A549 (cell line): Measurements from ENCODE around the genes SGSM1, ASPHD2, HPS4 and CRYBB1.

DNA sequence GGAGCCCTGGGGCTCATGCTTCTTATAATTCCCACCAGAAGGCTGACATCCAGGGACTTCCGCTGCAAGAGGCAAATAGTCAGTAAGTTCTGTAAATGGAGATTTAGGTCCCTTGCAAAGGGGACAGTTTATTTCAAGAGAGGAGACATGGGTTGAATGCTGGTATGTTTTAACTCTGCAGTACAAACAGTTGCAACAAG is 73.8 kb downstream of the PIWIL3 start:
- PRO-cap: no peak
CAGE:
- cytosol, long polyA plus RNA: no peak
- long polyA plus RNA: no peak
- nucleus, long polyA plus RNA: no peak

- PRO-cap: bidirectional peak, plus-strand start at chr22:24806250, minus-strand start at chr22:24806122
CAGE:
- cytosol, long polyA plus RNA: no peak
- long polyA plus RNA: no peak
- nucleus, long polyA plus RNA: no peak
Measured at GRCh38 chr22:24805767-24806551, at the start of gene SGSM1. TSS of gene SGSM1 (plus strand) at chr22:24806211.

DNA sequence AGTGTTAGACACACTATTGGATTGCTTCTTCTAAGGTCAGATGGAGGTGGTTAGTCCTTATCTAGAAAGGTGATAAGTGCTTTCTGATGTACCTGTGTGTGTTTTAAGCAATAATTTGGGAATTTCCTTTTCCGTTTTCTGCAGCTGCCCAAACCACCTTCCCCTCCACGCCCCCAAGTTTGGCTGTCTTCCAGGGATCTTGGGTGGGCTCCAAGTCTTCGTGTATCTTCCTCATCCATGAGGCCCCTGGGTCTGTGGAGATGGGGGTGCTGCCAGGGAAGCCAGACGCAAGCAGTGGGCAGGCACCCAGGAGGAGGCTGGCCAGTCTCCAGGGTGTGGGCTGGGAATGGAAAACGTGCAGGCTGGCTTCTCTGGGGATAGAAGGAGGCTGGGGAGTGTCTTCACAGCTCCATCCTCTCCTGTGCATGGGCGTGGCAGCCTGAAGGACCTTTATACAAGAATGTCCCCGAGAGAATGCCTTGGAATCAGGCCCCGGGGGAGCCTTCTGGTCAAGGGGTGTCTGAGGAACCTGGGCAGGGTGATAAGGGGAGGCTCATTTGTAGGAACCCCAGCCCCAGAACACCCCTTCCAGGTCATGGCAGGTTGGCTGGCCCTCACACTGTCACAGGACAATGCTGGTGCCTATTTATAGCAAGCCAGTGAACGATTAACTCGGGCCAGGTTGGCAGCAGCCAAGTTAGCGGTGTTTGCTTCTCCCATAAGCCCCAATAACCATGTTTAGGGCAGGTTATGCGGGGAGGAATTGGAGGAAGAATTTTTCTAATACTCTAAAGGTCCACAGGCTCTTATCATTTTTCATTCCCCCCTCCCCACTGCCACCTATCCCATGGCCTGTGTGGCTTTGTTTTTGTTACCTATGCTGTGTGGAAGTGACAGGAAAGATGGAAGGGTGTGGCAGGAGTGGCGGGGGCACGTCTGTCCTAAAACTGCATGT is 14.0 kb downstream of the SGSM1 start:
- PRO-cap: no peak
CAGE:
- cytosol, long polyA plus RNA: no peak
- long polyA plus RNA: no peak
- nucleus, long polyA plus RNA: no peak

DNA sequence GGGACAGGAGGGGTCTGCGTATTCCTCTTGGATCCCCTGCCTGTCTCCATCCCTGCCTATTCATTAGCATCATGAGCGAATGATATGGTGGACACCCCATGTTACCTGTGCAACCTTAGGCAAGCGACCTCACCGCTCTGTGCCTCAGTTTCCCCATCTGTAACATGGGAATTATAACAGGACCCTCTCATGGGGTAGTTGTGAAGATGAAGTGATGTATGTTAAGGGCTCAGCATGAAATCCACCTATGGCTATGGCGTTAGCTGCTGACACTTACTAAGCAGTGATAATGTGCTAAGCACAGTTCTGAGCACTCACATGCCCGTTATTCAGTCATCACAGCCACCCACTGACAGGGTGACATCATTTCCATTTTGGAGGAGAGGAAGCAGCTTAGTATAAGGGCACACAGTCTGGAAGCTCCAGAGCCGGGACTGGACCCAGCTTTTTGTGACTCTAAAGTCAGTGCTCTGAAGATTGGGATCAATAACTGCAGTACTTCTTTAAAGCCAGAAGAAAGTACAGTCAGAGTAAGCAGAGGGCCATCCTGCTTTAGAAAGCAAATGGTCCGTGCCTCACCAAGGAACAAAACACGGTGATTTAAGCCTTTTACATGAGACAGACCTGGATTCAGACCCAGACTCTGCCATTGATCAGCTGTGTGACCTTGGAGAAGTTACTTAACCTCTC is 61.3 kb downstream of the SGSM1 start:
- PRO-cap: no peak
CAGE:
- cytosol, long polyA plus RNA: no peak
- long polyA plus RNA: no peak
- nucleus, long polyA plus RNA: no peak

GRCh38 chr22:24894219-24894972 is 52.1 kb downstream of the LHFPL7 start:
- PRO-cap: bidirectional peak, plus-strand start at chr22:24894710, minus-strand start at chr22:24894593
CAGE:
- cytosol, long polyA plus RNA: no peak
- long polyA plus RNA: no peak
- nucleus, long polyA plus RNA: no peak

GRCh38 chr22:24894973-24895327 is 51.5 kb downstream of the LHFPL7 start:
- PRO-cap: bidirectional peak, plus-strand start at chr22:24895220, minus-strand start at chr22:24895216
CAGE:
- cytosol, long polyA plus RNA: no peak
- long polyA plus RNA: no peak
- nucleus, long polyA plus RNA: no peak

DNA sequence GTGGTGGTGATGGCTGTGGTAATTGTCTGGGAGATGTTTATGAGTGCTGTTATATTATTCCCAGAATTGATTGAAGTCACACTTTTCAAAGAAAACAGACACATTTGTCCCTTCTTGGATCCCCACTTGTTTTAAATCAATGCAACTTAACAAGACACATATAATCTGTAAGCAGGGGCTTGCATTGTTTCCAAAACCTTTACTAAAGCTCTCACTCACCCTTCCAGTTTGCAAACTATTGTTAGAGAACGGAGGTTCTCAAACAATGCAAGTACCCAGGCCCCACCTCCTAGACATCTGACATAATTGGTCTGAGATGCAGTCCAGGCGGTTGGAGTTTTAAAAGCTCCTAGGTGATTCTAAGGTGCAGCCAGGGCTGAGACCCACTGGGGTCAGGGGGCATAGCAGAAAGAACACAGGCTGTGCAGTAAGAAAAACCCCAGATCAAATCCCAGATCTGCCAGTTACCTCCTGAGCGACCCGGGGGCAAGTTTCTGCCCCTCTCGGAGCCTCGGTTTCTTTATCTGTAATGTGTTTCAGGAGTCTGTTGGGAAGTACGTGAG is 67.6 kb upstream of the CRYBB3 start:
- PRO-cap: no peak
CAGE:
- cytosol, long polyA plus RNA: no peak
- long polyA plus RNA: no peak
- nucleus, long polyA plus RNA: no peak

GRCh38 chr22:25357520-25358045 is 138.1 kb downstream of the CRYBB2 start:
- PRO-cap: no peak
CAGE:
- cytosol, long polyA plus RNA: no peak
- long polyA plus RNA: no peak
- nucleus, long polyA plus RNA: no peak

- PRO-cap: no peak
CAGE:
- cytosol, long polyA plus RNA: no peak
- long polyA plus RNA: no peak
- nucleus, long polyA plus RNA: no peak
Measured at GRCh38 chr22:25401978-25402911, 162.2 kb upstream of the GRK3 start.

DNA sequence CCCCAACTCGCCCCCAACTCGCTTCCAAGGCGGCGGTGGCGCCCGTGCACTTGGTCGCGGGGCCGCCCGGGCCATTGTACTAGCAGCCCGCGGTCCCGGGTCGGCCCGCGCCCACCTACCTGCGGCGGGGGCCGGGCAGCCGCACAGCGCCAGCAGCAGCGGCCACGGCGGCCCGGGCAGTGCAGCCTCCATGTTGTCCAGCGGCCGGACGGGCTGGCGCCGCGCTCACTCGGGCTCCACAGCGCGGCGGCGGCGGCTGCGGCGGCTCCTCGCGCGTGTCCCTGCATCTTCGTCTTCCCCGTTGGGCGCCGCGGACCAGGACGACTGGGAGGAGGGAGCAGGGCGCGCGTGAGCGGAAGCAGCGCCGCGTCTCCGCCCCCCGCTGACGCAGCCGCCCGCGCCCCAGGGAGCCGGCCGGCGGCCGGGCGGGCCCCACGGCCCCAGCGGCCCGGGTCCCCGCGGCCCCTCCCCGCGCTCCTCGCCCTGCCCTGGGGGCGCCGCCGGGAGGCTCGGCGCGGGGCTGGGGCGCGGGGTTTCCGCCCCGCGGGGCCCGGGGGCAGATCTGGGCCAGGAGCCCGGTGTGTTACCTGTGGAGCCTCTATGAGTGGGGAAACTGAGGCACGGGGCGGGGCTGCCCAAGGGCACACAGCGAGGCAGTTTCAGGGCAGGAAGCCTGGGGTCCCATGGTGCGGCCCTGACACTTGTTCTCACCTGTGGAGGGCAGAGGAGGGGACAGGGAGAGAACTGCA is 159.2 kb upstream of the GRK3 start:
- PRO-cap: bidirectional peak, plus-strand start at position 404 of the sequence, minus-strand start at position 292 of the sequence
CAGE:
- cytosol, long polyA plus RNA: no peak
- long polyA plus RNA: no peak
- nucleus, long polyA plus RNA: no peak

GRCh38 chr22:25478087-25478823 is 86.2 kb upstream of the GRK3 start:
- PRO-cap: no peak
CAGE:
- cytosol, long polyA plus RNA: no peak
- long polyA plus RNA: no peak
- nucleus, long polyA plus RNA: no peak

DNA sequence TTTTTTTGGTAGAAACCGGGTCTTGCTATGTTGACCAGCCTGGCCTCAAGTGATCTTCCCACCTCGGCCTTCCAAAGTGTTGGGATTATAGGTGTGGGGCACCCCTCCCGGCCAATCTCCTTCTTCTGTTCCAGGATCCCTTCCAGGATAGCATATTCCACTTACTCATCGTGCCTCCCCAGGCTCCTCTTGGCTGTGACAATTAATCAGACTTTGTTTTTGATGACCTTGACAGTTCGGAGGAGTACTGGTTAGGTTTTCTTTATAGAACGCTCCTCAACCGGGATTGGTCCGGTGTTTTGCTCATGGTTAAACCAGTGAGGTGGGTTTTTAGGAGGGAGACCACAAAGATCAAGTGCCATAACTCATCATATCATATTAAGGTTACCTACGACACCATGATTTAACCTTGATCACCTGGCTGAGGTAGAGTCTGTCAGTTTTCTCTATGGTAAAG is 25.2 kb upstream of the GRK3 start:
- PRO-cap: no peak
CAGE:
- cytosol, long polyA plus RNA: no peak
- long polyA plus RNA: no peak
- nucleus, long polyA plus RNA: no peak

- PRO-cap: no peak
CAGE:
- cytosol, long polyA plus RNA: no peak
- long polyA plus RNA: no peak
- nucleus, long polyA plus RNA: no peak
Measured at GRCh38 chr22:25698406-25699029, 43.5 kb upstream of the MYO18B start.

DNA sequence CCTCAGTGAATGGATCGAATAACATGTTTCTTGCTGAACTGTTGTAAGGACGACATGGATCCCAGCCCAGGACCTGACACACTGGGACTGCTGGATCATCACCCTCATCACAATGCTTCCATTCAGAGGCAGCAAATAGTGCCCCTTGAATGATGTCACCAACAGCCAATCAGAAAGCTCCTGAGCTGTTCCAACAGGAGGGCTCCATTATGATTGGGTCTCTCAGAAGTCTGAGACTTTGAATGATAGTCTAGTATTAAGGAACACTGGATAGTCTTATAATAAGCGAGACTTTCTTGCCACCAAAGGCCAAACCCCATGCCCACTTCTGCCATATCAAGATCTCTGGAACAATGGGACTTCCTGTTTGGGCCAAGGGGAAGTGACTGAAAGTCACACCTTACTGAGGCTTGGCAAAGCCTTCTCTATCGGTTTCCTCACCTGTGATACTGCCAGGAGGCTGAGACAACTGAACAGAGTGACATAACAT is 159.0 kb downstream of the MYO18B start:
- PRO-cap: no peak
CAGE:
- cytosol, long polyA plus RNA: no peak
- long polyA plus RNA: no peak
- nucleus, long polyA plus RNA: no peak

DNA sequence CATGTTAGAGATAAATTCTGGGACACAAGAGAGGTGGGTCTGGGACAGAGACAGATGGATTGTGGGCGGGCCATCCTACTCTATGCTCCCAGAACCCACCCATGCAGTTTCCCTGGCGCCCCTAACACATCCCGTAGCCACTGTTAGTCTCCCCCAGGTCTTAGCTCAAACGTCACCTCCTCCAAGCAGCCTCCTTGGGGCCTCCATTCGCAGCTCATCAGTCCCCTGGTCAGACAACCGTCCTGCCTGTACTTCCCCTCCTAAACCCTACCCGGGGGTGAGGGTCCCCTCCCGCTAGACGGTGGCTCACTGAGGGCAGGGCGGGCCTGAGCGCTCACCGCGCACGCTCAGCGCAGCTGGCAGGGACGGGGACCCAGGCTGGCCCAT is 713 bp upstream of the ASPHD2 start:
- PRO-cap: no peak
CAGE:
- cytosol, long polyA plus RNA: no peak
- long polyA plus RNA: no peak
- nucleus, long polyA plus RNA: no peak

GRCh38 chr22:26428741-26429788 is at the start of gene ASPHD2:
TSS of gene ASPHD2 (plus strand) at chr22:26429260.
- PRO-cap: no peak
CAGE:
- cytosol, long polyA plus RNA: no peak
- long polyA plus RNA: no peak
- nucleus, long polyA plus RNA: no peak

DNA sequence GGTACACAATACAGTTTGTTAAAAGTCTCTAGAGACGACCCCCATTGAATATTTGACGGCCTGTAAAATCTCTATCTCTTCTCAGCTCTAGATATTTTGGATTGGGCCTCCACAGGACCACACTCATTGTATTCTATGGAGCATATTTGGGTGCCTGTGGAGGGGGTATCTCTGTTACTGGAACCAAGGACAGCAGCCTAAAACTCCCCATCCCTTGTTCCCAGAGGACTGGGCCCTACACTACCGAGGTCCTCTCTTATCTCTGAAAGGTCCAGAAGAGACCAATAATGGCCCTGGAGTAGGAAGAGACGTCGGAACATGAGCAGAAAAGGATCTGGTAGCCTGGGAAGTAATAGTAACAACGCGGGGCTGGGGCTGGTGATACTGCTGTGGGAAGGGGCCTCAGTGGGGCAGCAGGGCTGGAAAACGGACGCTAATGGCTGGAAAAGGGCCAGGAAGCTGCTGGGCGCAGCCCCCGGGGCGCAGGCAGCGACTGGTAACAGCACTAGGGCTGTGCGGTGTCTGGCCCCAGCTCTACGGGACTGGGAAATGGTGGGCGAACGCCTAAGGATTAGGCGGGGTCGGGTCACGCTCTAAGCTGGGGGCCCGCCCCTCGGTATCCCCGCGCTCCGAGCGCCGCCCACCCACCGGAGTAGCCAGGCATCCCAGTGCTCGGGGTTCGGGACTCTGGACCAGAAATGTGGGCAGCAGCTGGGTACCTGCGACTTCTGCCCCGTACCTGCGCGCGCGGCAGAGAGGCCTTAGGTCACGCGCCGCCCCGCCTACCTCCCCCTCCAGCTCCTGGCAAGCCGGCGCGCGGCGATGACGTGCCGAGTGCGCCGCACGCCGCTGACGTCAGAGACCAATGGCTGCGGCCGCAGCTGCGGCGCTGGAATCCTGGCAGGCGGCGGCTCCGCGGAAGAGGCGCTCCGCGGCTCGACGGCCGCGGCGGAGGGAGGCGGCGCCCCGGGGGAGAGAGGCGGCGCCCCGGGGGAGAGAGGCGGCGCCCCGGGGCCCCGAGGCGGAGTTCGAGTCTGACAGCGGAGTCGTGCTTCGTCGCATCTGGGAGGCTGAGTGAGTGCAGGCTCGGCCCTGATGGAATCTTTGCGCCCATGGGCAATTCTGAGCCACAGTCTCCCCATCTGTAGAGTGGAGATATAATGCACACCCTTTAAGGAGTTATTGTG is at the start of gene HPS4:
HPS4 (minus strand) TSS at position 758 of the 1,187 bp plus-strand sequence.
- PRO-cap: bidirectional peak, plus-strand start at position 852 of the sequence, minus-strand start at position 758 of the sequence
CAGE:
- cytosol, long polyA plus RNA: no peak
- long polyA plus RNA: no peak
- nucleus, long polyA plus RNA: no peak

DNA sequence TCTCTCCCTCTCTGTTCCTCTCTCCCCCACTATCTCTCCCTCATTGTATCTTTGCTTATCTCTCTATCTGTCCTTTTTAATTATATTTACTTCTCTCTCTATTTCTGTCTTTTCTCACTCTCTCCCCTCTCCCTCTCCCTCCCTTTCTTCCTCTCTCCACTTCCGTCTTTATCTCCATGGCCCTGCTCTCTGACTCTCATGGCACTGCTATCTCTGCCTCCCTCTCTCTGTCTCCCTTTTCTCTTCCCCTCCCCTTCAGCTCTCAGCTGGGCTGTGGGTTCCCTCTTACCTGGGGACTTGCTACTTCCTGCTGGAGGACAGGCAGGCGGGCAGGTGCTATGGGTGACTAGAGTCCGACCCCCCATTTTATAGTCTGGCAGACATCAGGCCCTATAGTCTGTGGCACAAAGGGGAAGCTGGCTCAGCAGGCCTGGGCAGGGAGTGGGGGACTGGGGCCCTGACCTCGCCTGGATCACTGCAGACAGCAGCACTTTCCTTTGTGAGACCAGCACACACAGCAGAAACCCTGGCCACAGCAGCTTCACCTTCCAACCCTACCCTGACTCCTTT is at the start of gene CRYBB1:
CRYBB1 (minus strand) TSS at position 340 of the 570 bp plus-strand sequence.
- PRO-cap: no peak
CAGE:
- cytosol, long polyA plus RNA: no peak
- long polyA plus RNA: no peak
- nucleus, long polyA plus RNA: no peak

GRCh38 chr22:26628512-26629022 is 6.8 kb downstream of the CRYBA4 start:
- PRO-cap: no peak
CAGE:
- cytosol, long polyA plus RNA: no peak
- long polyA plus RNA: no peak
- nucleus, long polyA plus RNA: no peak

DNA sequence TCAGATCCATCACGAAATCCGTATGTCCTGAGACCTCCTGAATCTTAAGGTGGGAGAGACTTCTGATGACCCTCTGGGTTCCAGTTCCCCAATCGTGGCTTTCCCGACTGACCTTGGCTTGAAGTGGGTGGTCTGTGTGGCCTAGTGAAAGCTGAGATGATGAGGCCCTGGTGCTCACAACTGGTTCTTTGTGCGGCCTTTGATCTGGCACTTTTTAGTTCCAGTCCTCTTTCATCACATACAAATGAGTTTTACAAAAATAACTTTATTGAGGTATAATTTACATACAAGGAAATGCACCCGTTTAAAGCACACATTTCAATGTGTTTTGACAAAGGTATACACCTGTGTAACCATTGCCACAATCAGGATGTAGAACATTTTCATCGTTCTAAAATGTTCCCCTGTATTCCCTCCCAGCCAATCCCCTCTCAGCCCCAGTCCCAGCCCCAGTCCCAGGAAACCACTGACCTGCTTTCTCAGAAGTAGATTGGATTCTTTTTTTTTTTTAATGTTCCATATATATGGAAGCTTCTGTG is 41.8 kb downstream of the CRYBA4 start:
- PRO-cap: no peak
CAGE:
- cytosol, long polyA plus RNA: no peak
- long polyA plus RNA: no peak
- nucleus, long polyA plus RNA: no peak